Monocyte (primary cell): ENCODE measurements around a stretch of chr5.

GRCh38 chr5:180861804-180862125, 689 bp upstream of the ZFP62 start:
- PRO-cap, 2 experiments, result no peak in any of the 2 experiments

DNA sequence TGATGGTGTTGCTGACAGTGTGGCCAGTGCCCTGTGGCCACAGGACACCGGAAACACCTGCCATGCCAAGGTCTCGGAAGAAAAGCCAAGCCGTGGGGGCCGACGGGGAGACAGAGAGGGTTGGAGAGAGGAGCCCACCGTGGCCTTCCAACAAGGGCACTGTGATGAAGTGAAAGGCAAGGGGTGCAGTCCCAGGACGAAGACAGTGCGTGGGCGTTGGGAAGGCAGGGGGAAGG, 4.1 kb downstream of the BTNL9 start:
- PRO-cap, 2 experiments, result no peak in any of the 2 experiments

DNA sequence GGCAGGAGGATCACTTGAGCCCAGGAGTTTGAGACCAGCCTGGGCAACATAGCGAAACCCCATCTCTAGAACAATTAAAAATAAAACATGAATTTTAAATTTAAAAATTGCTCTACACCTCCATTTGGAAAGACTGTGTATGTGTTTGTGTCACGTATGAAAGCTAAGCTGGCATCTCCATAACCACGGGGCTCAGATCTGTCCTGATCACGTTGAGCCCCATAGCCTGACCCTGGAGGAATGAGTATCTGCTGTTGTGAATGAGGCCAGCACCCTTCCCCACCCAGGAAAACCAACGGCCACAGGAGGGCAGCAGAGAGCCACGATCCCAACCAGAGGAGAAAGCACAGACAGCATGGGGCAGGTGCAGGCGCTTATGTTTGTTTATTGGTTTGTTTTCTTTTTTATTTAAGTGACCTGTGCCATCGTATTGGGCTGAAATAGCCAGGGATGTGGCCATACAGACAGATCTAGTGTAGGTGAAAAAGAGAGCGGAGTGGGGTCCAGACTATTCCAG, 11.8 kb downstream of the OR2V2 start:
- PRO-cap, 2 experiments, result no peak in any of the 2 experiments

- PRO-cap, 2 experiments, result peak in 1 of 2 experiments; most common plus-strand start chr5:181173646 (in 1)
Measured at GRCh38 chr5:181172932-181174013, 25.9 kb downstream of the OR2V2 start.

- PRO-cap, 2 experiments, result no peak in any of the 2 experiments
Measured at GRCh38 chr5:181241236-181242048, 2.3 kb downstream of the RACK1 start.